GM12892 (cell line): ENCODE data around the genes SERPINB5 and DOK6.

- RRBS: no CpG with 5 or more reads among the region's 11 CpGs
Measured at GRCh38 chr18:63098341-63098949, 221.1 kb downstream of the BCL2 start.

- RRBS: no CpG with 5 or more reads among the region's 11 CpGs
Measured at GRCh38 chr18:63161496-63162247, 157.9 kb downstream of the BCL2 start.

- RRBS: no CpG with 5 or more reads among the region's 6 CpGs
Measured at GRCh38 chr18:63162248-63162864, 157.2 kb downstream of the BCL2 start.

- RRBS: no CpG with 5 or more reads among the region's 2 CpGs
Measured at GRCh38 chr18:63181855-63182318, 137.7 kb downstream of the BCL2 start.

DNA sequence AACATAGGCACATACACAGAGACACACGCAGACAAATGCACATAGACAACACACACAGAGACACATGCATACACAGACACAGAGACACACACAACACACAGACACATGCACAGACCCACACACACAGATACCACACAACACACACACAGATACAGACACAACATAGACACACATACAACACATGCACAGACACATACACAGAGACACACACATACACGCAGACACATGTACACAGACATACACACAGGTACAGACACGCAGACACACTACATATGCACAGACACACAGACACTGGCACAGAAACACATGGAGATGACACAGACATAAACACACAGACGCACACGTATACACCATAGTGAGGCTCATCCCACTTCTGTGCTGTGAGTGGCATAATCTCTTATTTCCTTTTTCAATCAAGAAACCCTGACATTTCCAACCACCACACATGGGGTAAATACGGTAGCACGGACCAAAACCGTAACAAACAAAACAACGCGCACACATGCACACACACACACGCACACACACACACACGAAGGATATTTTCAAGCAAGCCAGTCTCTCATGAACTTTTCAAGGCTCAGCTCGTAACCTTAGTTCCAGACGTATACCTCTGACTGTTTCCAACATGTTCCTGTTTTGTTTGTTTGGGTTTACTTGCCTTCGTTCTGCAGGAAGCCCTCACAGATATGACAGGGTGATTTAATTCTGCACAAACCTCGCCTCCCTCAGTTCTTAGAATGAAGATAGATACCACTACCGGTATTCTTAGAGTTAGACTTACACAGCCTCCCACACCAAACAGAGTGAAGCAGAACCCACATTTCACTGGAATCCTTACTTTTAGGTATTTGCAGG lies 119.9 kb downstream of the BCL2 start:
- RRBS: no CpG with 5 or more reads among the region's 17 CpGs

DNA sequence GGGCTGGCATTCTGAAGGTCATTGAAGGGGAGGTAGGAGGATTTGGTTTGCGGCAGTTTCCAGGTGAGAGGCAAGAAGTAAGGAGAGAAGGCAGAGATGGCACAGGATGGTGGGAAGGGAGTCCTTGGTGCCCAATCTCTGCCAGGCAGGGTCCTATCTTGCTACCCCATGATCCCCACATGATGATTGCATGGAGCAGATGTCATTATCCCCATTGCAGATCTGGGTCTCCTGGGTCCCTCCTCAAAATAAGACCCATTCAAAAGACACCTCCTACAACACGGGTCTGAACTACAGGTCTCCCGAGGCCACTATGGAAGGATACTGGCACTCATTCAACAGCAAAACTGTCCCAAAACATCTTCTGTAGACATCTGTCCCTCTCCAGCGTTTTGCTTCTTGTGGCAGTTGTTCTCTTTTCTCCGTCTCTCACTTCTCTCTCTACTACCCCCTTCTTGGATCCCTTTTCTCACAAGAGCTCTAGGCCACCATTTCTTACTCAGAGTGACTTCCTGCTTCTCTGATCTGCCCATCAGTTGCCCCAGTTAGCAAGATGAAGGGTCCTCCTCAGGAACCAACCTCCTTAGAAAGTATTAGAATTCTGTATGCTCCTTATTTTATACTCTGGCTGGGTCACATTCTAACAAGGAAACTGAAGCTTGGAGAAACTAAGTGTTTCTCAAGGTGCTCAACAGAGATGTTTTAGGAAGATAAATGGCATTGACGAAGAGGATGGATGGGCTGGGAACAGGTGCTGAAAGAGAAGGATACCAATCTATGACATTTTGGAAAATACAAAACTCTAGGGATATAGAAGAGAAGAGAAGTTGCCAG lies 32.7 kb downstream of the BCL2 start:
- RRBS: no CpG with 5 or more reads among the region's 6 CpGs

DNA sequence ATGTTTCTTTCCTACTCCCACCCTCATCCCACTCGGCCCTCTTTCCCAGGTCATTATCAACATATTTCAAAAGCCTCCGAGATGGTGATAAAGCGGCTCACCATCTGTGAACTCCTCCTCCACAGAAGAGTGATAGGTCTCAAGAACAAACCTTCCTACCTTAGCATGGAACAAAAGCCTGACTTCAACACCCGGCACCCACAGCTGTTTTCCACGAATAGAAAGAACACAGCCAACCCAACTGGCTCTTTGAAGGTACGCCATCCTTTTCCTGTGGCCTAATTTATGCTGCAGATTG lies 28.8 kb downstream of the BCL2 start:
- RRBS: no CpG with 5 or more reads among the region's 6 CpGs

DNA sequence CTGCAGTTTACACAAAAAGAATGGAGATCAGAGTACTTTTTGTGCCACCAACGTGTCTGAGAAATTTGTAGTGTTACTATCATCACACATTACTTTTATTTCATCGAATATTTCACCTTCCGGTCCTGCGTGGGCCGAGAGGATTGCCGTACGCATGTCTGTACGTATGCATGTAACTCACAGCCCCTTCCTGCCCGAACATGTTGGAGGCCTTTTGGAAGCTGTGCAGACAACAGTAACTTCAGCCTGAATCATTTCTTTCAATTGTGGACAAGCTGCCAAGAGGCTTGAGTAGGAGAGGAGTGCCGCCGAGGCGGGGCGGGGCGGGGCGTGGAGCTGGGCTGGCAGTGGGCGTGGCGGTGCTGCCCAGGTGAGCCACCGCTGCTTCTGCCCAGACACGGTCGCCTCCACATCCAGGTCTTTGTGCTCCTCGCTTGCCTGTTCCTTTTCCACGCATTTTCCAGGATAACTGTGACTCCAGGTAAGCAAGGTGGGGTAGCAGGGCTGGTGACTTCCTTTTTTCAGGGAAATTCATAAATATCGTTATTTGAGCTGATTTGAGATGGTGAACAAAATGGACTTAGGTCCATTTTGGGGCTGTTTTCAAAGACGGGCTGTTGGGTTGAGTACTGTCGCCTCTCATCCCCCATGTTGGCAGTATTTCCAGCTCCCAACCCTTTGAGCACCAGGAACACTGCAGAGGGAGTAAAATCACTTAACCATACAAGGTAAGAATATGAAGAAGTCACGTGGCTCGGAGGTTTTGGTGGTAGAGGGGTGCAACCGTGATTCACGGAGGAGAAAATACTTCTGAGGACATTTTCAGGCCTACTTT lies at the start of gene SERPINB5:
Gene SERPINB5, plus strand, starts transcription at position 394 of the 835 bp plus-strand sequence.
- RRBS: no CpG with 5 or more reads among the region's 29 CpGs

GRCh38 chr18:63869399-63869986 lies 18.0 kb upstream of the SERPINB2 start:
- RRBS: no CpG with 5 or more reads among the region's 10 CpGs

DNA sequence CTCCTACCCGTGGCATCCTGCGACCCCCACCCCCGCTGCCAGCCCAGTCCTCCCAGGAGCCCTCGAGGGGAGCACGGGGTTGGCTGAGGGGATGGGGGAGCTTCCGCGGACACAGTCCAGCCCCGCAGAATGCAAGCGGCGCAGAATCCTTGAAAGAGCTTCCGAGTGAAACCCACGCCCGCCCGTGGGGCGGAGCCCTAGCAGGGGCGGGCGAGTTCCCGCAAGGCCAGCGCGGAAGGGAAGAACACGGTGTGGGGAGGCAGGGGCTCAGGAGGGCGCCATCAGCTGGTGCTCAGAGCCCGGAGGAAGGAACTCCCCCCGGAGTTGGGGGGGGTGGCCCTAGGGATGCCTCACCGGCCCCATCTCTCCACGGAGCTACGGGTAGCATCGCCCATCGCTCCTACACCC lies 12.6 kb upstream of the HMSD start:
- RRBS: 5% methylated on average over 5 of the region's 29 CpGs

- RRBS: no CpG with 5 or more reads among the region's 2 CpGs
Measured at GRCh38 chr18:63963676-63964432, 6.0 kb upstream of the SERPINB8 start.

GRCh38 chr18:64810469-64811047 lies 840.7 kb downstream of the SERPINB8 start:
- RRBS: no CpG with 5 or more reads among the region's 4 CpGs

GRCh38 chr18:66599351-66599836 lies 4.5 kb downstream of the CDH19 start:
- RRBS: no CpG with 5 or more reads among the region's 2 CpGs

GRCh38 chr18:67628679-67629079 lies 112.2 kb upstream of the DSEL start:
- RRBS: no CpG with 5 or more reads among the region's 7 CpGs

GRCh38 chr18:68722579-68722983 lies 7.7 kb upstream of the TMX3 start:
- RRBS: no CpG with 5 or more reads among the region's 2 CpGs

DNA sequence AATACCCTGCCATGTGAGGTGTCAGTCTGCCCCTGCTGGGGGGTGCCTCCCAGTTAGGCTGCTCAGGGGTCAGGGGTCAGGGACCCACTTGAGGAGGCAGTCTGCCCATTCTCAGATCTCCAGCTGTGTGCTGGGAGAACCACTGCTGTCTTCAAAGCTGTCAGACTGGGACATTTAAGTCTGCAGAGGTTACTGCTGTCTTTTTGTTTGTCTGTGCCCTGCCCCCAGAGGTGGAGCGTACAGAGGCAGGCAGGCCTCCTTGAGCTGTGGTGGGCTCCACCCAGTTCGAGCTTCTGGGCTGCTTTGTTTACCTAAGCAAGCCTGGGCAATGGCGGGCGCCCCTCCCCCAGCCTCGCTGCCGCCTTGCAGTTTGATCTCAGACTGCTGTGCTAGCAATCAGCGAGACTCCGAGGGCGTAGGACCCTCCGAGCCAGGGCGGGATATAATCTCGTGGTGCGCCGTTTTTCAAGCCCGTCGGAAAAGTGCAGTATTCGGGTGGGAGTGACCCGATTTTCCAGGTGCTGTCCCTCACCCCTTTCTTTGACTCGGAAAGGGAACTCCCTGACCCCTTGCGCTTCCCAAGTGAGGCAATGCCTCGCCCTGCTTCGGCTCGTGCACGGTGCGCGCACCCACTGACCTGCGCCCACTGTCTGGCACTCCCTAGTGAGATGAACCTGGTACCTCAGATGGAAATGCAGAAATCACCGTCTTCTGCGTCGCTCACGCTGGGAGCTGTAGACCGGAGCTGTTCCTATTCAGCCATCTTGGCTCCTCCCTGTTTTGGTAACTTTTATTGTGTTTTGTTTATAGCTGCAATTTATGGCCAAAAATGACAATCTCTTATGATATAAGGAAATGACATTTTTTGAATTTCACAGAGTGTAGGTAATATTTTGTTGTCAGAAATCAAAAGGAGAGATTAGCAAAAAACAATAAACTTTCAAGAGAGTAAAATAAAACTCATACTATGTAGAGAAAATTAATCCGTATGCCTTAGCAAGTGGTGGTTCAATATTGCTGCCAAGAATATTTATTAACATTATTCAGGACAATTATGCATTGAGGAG lies 7.5 kb upstream of the CCDC102B start:
- RRBS: no CpG with 5 or more reads among the region's 33 CpGs

GRCh38 chr18:68803334-68803896 lies 5.5 kb downstream of the CCDC102B start:
- RRBS: no CpG with 5 or more reads among the region's 4 CpGs

DNA sequence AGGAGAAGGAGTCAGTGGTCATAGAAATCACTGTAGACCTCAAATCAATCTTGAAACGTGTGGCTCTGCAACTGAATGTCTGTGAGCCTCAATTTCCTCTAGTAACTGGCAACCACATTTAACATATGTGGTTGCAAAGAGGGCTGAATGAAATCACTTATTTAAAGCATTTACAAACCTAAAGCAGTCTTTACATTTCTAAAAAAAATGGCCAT lies 1.7 kb upstream of the DOK6 start:
- RRBS: no CpG with 5 or more reads among the region's 1 CpG

DNA sequence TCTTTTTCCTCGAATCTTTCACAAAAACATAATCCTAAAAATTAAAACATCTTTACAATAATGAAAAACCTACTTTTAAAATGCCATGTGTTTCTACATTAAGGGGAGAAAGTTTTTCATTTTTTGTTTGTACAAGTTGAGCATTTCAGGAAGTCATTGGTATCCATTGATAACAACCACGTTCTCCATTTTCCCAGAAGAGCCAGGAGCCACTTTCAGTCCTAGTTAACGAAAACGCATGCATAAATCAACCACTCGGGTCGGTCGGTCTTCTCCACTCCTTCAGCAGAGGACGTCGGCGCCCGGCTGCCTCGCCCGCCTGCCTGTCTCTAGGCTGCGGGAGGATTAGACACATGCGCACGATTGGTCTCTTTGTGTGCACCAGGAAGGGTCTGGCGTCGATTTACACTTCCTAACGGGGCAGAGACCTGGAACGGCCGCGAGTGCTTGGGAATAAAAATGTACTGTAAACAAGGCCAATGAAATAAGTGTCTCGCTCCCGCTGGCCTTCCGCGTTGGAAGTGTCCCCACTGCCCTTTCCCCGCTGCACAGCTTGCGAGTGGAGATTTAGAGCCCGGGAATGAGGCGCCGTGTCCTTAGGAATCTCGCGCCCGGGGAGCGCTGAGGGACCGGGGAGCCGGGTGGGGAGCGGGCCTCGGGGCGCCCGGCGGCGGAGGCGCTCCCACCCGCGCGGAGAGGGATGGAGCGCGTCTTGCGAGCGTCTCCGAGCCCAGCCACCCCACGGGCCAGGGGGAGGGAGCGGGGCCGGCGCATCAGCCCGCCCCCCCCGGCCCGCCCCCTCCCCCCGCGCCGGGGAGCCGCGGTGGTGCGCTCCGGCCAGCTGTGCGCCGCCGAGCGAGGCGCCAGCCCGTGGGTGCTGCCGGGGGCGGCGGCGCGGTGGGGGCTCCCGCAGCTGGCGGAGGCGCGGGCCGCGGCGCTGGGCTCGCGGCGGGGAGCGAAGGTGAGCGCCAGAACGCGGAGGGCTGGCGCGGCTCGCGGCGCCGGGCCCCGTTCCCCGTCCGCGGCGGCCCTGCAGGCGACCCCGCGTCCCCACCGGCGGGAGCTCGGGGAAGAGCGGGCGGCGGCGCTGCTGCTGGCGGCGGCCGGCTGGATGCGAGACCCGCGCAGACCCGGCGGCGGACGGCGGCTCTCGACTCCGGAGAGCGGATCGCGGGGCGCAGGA lies at the start of gene DOK6:
Gene DOK6, plus strand, starts transcription at position 844 of the 1,183 bp plus-strand sequence.
- RRBS: 18% methylated on average over 32 of the region's 129 CpGs